GM23248 (cell line): ENCODE data around the gene STX11.

DNA sequence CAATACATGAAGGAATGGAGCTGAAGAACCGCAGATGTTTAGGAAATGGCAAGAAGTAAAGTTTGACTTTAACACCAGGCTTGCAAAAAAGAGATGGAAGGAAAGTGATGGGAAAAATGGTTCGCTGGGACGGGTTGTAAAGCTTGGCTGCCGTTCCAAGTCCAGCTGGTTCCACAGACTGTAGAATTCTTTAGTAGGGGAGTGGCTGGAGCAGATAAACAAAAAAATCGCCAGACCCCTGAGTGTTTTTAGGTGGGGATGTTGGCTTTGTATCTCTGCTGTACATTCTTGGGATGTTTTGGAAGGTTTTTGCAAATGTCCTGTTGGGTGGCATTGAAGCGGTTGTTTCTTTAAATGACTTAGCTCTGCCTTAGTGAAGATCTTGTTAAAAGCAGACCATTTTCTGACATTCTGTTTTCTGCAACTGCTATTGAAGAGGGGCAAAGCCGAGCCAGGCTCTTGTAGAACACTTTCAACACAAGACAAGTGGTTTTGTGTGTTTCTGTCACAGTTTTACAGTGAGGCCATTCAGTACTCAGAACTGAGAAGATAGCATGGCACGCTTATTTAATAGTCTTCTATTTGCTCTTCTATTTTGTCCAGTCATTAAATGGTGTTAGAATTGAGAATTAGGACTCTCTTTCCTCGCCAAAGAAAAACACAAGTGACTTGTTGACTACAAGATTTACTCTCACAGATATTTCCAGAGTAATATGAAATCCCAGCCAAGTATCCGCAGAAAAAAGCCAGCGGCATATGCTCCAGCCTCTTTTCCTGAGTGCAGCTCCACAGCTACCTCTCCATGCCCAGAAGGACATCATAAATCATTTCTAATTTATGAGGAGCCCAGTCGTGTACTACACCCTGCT lies 65.7 kb downstream of the PHACTR2 start:
- RAMPAGE, long total RNA: no peak

DNA sequence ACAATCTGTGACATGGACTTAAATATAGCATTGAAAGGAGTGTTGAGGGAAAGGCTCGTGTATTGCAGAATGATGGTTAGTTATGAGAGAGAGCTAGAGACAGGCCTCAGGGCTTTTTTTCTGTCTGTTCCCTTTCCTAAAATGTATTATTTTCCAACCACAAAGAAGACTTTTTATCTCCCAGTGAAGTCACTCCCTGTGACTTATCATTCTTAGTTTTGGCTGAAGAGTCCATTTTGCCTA lies 37.4 kb upstream of the LTV1 start:
- RAMPAGE, long total RNA: no peak

DNA sequence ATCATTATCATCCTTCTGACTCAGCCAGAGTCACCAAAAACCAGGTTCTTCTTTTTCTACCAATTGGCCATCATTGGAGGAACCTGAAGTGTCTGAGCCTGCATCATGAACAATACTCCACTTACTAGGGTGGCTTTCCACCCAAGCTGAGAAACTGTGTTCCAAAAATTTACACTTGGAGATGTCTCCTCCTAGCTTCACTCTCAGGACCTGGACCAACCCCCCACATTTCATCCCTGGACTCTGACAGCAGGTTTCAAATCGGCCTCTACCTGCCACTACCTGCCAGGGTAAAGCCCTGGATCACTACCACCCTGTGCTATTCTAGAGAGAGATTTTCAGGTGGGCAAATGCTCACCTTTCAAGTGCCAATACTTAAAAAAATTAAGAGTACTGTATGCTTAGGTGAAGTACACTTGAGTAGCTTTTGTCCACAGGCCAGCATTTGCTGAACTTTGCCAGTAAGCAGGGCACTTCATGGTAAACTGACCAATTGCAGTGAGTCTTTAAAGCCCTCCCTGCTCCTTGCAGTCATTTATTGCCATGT lies 58.7 kb downstream of the PLAGL1 start:
- RAMPAGE, long total RNA: no peak

DNA sequence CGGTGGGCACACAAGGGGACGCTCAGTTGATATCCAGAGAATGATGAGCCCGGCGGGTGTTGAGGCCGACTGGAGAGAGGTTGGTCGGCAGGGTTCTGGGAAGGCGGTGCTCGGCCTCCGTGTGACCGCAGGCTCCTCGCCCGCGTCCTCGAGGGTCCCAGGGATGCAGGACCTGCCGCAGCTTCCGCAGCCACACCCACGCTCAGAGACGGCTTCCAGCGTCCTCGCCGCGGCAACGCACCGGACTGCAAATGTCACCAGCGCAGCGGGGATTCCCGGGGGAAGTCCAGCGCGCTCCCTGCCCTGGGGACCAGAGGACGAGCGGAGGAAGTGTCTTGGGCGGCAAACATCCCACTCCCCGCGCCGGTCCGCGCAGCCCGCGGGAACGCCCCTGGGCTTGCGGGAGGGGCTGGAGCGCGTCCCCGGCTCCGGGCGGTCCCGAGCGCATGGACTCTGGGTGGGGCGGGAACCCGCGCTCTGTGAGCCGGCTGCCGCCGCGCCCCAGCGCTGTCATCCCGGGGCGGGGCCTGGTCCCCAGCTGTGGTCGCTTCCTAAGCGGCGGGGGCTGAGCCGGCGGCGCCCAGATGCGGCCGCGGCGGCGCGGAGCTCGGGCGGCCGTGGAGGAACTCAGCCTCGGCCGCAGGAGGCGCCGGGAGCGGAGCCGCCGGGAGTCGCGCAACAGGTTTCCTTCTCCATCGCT lies at the start of gene STX11:
Gene STX11, plus strand, starts transcription at position 583 of the 700 bp plus-strand sequence.
- RAMPAGE, long total RNA: no peak

DNA sequence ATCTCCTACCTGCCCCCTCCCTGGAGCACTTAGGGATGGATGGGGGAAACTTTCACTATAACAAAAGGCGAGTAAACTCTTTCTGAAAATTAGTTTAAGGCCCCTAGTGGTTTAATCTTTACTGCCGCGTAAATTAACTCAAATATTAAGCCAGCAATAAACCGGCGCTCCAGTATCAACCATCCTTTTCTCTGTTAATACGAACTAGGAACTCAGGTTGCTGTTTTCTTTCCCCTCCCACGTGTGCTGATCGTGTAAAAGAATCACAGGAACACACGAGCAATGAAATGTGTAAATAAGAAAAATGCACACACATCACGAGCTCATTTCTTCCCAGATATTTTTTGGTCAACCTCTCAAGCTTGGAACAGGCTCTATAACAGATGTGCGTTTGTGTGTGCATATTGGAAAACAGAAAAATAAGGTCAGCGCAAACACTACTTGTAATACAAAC lies 1.0 kb upstream of the UTRN start:
- RAMPAGE, long total RNA: no peak

- RAMPAGE, long total RNA: no peak
Measured at GRCh38 chr6:144325340-144325804, 40.2 kb downstream of the UTRN start.

GRCh38 chr6:144326752-144327668 lies 41.9 kb downstream of the UTRN start:
- RAMPAGE, long total RNA: no peak

GRCh38 chr6:144342788-144343300 lies 57.7 kb downstream of the UTRN start:
- RAMPAGE, long total RNA: no peak

DNA sequence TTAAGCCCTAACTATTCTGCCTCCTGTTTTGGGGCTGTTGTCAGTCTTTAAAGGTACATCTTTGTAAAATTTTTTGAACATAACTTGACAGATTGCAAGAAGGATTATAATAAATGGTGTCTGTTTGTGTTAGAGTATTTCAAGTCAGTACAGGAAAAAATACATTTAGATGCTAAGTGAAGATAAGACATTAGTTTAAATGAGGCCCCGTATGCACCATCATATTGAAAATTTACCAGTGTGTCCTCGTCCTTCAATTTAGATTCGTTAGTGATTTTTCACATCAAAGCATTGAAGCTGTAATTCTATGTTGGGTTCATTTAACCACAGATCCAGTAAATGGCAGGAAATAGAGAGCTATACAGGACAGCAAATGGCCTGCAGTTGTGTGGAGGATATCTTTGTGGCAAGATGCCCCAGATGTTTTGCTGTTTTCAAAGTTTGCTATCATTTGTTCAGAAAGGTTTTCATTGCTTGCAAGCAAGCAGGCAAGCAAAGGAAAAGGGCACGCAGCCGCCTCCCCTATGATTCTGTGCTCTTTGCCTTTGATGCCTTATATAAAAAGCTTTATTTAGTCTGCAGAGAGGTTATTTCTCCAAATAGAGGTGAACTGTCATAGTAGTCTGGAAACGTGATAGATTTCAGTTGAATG lies 66.1 kb downstream of the UTRN start:
- RAMPAGE, long total RNA: no peak

DNA sequence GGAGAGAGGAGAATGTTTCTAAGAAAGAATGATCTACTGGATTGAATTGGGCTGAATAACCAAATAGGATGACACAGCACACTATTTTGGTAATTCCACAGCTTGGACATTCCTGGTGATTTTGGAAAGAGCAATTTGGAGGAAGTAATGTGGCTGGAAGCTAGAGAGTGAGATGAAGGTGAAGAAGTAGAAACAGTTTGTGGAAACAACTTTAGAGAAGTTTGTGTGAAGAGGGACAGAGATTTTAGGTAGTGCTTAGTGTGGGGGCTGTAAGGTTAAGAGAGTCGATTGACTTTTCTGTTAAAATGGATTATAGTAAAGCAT lies 280.5 kb downstream of the UTRN start:
- RAMPAGE, long total RNA: no peak

DNA sequence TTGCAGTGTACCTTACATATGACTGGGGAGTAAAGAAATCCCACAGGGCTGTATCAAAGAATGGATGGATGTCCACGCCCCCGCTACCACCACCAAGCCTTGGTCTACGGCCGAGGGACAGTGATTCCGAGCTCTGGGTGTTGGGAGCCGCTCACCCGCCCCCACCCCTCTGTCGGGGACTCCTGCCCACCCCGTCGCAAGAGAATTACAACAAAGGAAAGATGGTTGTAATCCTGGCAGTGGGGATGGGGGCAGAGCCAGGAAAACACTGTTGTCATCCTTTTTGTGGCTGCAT lies 817 bp upstream of the FBXO30 start:
- RAMPAGE, long total RNA: no peak

DNA sequence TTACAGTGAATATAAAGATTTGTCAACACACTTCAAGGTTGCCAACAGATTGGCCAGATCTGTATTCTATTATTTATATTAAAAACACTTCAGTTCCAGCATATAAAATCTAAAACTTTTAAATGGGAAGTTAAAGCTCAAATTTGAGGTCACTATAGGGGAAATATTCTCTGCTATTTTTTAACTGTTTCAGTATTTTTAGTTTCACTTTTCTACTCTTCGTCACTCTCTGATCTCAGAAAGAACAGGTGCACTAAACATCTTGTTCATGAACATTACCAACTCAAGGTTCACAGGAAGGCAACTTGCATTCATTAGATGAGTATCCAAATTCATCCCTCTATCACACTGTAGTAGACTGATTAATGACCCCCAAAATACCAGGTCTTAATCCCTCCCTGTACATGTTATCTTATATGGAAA lies 52.4 kb upstream of the FBXO30 start:
- RAMPAGE, long total RNA: no peak

- RAMPAGE, long total RNA: no peak
Measured at GRCh38 chr6:146855223-146856000, 256.6 kb downstream of the ADGB start.

- RAMPAGE, long total RNA: no peak
Measured at GRCh38 chr6:146889253-146889644, 290.5 kb downstream of the ADGB start.

DNA sequence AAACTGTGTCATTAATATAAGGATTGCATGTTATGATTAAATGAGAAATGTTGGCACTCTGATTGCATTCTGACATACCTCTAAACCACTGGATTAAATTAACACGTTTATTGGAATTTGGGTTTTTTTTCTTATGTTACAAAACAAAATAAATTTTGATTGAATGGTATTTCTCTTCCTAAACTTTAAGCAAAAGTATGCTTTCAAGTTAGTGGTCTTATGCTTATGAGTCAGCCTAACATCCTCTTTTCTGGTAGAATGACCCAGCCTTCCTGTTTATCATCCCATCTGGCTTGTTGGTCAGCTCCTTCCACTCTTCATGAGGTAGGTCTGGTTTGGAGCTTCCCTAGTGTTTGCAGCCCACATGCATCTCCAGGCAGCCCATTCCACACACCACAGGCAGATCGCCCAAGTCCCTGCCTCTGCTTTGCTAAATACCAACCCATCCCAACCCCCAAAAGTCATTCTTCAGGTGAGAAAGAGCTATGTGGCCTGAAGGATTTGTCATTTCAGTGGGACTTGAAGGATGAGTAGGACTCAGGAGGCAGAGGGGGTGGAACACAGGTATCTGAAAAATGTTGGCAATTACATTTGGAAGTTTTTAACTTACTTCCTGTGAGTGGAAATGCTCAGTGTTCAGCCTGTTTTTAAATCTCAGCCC lies 293.9 kb downstream of the ADGB start:
- RAMPAGE, long total RNA: no peak

- RAMPAGE, long total RNA: no peak
Measured at GRCh38 chr6:146914330-146915353, 289.6 kb upstream of the STXBP5 start.

DNA sequence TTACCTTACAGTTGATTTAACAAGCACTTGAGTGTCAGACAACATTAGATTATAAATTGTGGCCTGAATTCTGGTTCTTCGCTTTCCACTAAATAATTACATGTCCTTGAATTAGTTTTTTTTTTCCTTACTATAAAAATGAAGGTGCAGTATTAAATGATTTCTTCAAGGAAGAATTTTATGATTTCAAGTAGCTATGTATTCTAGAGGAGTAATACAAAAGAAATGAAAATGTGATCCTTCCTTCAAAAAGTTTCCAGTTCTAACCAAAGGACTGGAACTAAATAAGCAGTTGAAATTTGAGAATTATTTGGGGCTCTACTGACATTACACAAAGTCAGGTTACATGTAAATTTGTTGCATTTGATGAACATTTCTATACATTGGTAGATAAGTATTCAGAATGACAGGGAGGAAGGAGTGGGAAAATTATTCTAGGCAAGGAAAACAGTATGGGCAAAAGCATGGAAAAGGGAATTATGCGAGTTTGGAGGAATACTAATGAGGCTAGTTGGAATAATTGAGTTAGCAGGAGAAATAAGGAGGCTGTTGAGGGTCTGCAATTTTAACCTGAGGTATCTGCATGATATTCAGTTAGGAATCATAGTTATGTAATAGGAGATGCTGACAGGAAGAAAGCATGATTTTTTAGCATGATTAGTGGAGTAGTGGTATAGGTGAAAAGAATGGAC lies 5.3 kb downstream of the STXBP5 start:
- RAMPAGE, long total RNA: no peak

DNA sequence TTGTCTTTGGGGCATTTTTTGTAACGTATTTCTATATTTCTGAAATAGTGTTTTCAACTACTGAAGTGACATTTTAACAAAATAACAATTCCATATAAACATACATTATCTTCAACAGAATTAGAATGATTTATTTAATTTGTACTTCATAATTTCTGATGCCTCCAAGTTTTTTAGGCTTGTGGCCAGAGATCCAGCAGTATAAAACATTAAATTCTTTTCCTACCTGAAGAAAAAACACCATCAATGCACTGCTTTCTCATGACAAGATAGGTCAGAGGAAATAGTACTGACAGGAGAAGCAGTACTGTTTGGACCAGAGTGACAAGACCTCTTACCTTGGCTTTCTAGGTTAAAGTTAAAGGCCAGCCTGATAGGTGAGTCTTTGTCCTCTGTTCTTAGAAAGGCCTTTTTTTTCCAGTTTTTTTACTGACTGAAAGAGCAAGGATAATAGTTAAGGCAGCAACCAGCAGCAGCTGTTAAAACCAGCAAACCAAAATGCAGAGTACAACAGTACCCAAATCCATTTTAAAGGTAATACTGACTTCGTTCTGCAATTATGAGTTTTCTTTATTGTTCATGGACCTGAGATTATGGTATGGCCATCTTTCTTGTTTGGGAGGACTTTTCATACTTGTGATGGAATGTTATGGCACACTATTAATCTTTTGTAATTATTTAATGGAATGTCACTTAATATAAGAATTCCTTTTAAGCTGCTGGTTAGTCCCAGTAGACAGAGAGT lies 113.9 kb downstream of the STXBP5 start:
- RAMPAGE, long total RNA: no peak

- RAMPAGE, long total RNA: no peak
Measured at GRCh38 chr6:147346593-147347560, 142.7 kb downstream of the STXBP5 start.

DNA sequence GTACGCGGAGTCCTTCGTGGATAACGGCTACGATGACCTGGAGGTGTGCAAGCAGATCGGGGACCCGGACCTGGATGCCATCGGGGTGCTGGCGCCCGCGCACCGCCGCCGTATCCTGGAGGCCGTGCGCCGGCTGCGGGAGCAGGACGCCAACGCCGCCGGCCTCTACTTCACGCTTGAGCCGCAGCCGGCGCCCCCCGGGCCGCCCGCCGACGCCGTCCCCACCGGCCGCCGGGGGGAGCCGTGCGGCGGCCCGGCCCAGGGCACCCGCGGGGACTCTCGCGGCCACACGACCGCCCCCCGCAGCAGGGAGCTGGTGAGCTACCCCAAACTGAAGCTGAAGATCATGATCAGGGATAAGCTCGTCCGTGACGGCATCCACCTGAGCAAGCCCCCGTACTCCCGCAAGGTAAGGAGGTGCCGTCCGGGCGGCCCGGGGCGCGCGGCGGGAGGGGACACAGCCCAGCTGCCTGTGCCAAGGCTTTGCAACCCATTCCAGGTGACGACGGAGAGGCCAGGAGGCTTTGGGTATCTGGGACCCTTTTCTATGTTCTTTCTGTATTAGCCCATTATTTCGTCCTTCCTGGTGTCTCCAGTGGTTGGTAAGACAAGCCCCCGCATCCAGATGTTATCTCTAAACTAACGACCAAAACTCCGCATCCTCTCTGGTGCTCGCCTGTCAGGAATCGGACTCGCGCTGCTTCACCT lies 643 bp downstream of the SAMD5 start:
- RAMPAGE, long total RNA: no peak